Ovary (tissue), 7 donors: ENCODE data around the genes FRG1 and FRG2.

- PRO-cap, 7 experiments: peak in 1 of 7 experiments; most common minus-strand start chr4:186845415 (in 1)
- RAMPAGE, long total RNA, 2 experiments: no peak in any of the 2 experiments
Measured at GRCh38 chr4:186845076-186845920, 121.6 kb upstream of the FAT1 start.

DNA sequence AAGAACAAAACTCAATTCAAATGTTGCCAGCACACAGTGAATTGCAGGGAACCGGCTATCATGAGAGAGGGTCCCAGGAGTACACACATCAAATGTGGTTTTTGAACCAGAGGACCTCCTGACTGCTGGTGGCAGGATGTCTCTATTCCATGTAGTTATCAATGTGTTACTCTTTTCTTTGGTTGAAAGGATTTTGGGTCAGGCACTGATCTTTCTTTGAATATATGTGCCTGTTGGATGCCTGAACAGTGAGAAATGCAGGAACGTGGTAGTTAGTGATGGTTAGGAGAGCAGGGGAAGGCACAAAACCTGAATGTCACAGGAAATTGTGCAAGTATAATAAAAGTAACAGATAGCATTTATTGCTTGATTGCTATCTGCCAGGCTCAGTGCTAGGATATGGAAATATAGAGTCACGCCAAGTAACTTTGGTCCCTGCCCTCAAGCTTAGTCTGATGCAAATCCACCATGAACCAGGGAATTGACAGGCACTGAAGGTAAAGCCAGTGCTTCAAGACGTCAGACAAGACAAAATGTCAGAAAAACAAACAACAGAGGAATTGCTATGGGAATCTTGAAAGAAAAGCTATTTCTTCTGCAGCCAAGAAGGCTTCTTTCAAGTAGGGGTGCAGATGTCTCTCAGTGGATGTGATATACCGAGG is 219.8 kb upstream of the FAT1 start:
- PRO-cap, 7 experiments: no peak in any of the 7 experiments
- RAMPAGE, long total RNA, 2 experiments: no peak in any of the 2 experiments

- PRO-cap, 7 experiments: peak in 7 of 7 experiments; most common plus-strand start chr4:187814835 (in 5); most common minus-strand start chr4:187814800 (in 1)
- RAMPAGE, long total RNA, 2 experiments: no peak in any of the 2 experiments
Measured at GRCh38 chr4:187814484-187815437, 180.8 kb upstream of the ZFP42 start.

- PRO-cap, 7 experiments: no peak in any of the 7 experiments
- RAMPAGE, long total RNA, 2 experiments: no peak in any of the 2 experiments
Measured at GRCh38 chr4:188159388-188160263, 20.4 kb downstream of the TRIML1 start.

GRCh38 chr4:188459961-188460452 is 320.8 kb downstream of the TRIML1 start:
- PRO-cap, 7 experiments: no peak in any of the 7 experiments
- RAMPAGE, long total RNA, 2 experiments: no peak in any of the 2 experiments

- PRO-cap, 7 experiments: no peak in any of the 7 experiments
- RAMPAGE, long total RNA, 2 experiments: no peak in any of the 2 experiments
Measured at GRCh38 chr4:188660571-188661421, 521.6 kb downstream of the TRIML1 start.

DNA sequence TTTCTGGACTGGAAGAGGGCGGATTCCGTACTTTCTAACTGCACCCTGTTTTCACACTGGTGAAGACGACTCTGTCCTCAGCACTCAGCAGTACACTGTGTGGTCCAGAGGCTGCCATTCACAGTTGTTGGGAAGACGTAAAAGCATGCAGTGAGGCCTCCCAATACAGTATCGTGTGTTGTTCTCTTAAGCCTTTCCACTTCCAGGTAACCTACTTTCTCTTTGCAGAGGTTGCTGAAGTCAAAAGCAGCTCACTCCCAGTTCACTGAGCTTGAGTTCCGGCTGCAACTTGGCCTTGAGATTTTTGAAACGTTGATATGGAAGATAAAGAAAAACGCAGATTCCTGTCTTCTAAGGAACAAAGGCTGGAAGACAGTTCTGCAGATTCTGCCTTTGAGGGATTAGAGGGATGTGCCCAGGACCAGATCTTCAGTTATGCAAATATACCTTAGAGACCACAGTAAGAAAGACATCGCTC is 540.9 kb downstream of the TRIML1 start:
- PRO-cap, 7 experiments: no peak in any of the 7 experiments
- RAMPAGE, long total RNA, 2 experiments: no peak in any of the 2 experiments

DNA sequence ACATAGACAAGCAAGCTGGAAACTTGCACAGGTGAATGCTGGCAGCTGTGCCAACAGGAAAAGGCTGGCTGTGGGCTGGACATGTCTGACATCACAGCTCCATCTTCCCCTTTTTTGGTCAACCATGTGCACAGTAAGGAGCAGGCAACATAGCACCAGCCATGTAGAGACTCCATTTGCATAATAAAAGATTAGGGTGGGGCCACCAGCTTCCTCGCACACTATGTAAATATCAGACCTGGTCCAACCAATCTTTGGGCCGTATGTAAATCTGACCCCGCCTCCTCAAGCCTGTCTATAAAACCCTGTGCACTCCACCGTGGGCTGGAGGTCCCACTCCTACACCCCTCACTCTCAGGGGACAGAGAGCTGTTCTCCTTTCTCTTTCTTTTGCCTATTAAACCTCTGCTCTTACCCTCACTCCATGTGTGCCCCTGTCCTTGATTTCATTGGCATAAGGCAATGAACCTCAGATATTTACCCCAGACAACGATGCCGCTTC is 862.1 kb downstream of the TRIML1 start:
- PRO-cap, 7 experiments: no peak in any of the 7 experiments
- RAMPAGE, long total RNA, 2 experiments: no peak in any of the 2 experiments

DNA sequence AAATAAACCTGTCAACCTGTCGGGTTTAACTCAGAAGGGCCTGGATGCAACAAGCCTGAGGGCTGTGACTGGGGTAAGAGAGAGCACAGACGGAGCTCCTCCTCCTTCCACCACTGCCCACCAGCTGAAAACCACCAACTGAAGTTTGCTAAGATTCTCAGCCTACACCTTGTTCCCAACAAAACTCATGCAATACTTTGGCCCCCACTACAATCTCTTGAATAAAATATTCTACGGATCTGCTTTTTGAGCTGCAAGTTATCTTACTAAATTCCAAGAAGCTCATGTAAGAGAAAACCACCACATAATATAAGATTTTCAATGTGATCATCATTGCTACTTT is 25.4 kb upstream of the FRG1 start:
- PRO-cap, 7 experiments: no peak in any of the 7 experiments
- RAMPAGE, long total RNA, 2 experiments: no peak in any of the 2 experiments

DNA sequence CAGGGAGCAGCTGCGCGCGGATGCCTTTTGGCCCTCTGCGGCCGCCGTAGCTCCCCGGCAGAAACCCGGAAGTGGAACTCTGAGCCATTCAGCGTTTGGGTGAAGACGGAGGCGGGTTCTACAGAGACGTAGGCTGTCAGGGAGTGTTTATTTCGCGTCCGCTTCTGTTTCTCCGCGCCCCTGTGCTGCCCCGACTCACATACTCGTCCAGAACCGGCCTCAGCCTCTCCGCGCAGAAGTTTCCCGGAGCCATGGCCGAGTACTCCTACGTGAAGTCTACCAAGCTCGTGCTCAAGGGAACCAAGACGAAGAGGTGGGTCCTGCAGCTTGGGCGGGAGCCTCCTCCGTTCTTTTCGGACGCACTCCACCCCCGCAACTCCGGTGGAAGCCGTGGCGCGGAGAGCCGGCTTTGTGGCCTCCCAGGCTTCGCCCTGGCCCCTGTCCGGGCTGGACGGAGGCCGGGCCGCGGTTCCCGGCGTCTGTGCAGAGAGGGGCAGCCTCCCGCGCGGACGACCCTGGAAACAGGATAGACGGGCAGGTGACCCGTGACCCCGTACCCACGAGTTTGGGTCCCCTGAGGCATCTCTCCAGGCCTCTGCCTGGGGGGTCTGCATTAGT is at the start of gene FRG1:
Gene FRG1, plus strand, starts transcription at position 114 of the 618 bp plus-strand sequence.
- PRO-cap, 7 experiments: peak in 7 of 7 experiments; most common plus-strand start position 87 of the sequence (in 6); most common minus-strand start position 355 of the sequence (in 1)
- RAMPAGE, long total RNA, 2 experiments: start-site peak on the plus strand in 2 of 2 experiments, centred at positions 156 to 160 of the sequence, 872 to 1,254 reads per replicate

DNA sequence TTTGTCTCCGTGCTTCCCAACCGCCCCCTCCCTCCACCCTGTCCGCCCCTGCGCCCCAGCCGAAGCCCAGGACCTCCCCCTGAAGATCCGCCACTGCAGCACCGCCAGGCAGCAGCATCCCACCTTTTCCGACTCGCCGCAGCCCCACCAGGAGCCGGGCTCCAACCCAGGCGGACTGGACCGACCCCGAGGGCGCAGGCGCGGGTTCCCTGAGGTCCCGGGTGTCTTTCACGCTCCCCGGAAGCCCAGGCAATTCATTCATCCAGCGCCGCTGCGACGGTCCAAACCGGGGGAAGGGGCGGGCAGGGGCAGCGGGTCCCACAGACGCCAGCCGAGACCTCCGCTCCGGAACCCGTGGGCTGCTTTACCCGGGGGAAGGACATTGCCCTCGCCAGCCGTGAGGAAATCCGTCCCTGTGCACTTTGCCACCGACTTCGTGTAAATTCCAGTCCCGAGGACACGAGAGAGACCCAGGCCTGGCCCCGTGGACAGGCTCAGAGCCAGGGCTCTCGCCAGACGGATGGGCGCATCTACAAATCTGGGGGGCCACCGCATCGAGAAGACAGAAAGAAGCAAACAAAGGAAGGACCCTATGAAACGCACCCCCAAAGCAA is 11.7 kb downstream of the FRG2 start:
- PRO-cap, 7 experiments: no peak in any of the 7 experiments
- RAMPAGE, long total RNA, 2 experiments: no peak in any of the 2 experiments

DNA sequence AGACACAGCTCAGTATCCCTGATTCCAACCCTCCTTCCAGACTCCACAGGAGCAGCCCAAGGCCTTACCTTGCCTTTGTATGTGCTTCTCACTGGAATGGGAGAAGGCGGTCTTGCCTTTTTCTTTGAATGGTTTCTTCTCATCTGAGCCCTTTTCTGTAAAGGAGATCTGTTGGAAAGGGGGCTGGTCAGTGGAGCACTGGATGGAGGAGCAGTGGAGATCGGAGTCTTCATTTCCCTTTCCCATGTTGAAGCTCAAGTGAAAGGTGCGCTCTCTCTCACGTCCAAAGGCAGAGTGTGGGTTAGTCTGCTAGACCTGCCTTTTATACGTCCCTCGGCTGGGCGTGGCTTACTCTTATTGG is at the start of gene FRG2:
Gene FRG2, minus strand, starts transcription at position 298 of the 361 bp plus-strand sequence.
- PRO-cap, 7 experiments: no peak in any of the 7 experiments
- RAMPAGE, long total RNA, 2 experiments: no peak in any of the 2 experiments